Right ventricle myocardium (tissue), 1 donor: Measurements from ENCODE around the genes NPIPB4 and PALB2.

DNA sequence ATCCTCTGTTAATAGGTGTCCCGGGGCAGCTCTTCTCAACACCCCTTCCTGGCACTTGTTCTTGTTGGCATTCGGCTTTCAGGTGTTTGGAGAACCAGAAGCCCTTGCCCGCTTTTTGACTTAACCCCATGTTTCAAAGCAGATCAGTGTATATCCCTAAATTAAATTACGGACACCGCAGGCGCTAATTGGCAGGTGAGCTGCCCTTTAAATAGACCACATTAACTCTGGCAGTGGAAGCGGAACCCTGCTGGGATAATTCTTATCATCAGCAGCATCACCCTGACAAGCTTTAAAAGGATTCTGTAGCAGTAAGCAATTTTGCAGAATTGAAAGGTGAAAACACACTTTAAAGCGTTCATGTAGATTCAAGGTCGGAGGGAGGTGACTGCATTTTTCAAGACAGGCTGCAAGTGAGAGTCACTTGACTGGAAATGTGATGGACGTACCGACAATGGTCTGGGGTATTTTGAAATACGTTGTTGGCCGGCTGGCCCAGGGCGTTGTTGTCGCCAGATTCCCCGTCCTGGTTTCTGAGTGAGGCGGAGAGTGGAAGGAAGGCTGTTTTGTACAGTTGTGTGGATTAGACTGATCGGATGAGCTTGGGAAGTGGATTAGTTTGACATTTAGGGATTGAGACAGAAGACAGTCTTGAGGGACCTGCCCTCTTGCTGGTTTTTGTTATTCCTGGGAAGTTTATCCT lies 94.2 kb upstream of the CRYM start:
- PRO-cap, 2 experiments, result no peak in any of the 2 experiments

GRCh38 chr16:21404621-21405047 lies 126.5 kb upstream of the CRYM start:
- PRO-cap, 2 experiments, result no peak in any of the 2 experiments

- PRO-cap, 2 experiments, result no peak in any of the 2 experiments
Measured at GRCh38 chr16:21636847-21637338, 15.5 kb downstream of the IGSF6 start.

DNA sequence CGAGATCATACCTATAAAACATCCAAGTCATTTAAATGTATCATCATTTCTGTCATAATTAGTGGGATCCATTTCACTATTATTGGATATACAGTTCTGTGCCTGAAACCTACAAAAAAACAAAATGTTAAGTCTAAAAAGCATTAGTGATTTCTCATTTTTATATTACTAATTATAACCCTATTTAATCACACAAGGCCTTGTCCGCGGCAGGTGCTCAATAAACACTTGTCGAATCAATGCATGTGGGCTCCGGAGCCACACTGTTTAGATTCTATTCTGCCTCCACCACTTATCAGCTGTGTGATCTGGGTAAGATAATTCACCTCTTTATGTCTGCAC lies at the start of gene NPIPB4:
Gene NPIPB4, minus strand, starts transcription at position 109 of the 342 bp plus-strand sequence.
- PRO-cap, 2 experiments, result no peak in any of the 2 experiments

- PRO-cap, 2 experiments, result peak in 2 of 2 experiments; most common minus-strand start chr16:21953005 (in 2)
Measured at GRCh38 chr16:21952771-21953168, 391 bp upstream of the UQCRC2 start.

DNA sequence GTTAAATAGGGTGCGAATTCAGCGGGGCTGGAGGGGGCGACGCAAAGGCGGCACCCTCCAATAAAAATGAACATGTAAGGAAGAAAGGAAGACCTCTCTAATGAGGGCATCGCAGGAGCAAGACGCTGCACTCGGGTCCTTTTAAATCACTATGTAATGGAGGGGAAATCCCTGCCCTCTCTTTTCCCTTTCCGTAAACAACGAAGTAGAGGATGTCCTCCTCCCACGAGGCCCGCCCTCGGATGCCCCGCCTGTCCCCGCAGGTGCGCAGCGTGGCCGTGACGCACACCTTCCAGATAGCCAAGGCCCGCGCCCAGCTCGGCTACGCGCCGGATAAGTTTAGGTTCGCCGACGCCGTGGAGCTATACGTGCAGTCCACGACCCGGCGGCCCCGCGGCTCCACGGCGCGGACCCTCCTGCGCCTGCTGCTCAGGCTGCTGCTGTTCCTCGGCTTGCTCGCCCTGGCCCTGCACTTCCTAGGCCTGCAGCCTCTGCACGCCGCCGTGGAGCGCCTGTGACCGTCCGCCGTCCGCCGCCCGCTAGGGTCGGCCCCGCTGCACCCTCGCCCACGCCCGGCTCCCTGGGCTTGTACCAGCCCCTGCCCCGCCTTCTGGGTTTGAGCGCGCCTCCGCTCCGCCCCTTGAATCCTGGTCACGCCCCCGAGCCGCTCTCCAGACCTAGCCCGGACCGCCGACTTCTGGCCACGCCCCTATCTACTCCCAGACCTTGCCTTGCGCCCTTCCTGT lies 16.0 kb upstream of the EEF2K start:
- PRO-cap, 2 experiments, result peak in 2 of 2 experiments; most common plus-strand start position 295 of the sequence (in 1); most common minus-strand start position 553 of the sequence (in 2)

DNA sequence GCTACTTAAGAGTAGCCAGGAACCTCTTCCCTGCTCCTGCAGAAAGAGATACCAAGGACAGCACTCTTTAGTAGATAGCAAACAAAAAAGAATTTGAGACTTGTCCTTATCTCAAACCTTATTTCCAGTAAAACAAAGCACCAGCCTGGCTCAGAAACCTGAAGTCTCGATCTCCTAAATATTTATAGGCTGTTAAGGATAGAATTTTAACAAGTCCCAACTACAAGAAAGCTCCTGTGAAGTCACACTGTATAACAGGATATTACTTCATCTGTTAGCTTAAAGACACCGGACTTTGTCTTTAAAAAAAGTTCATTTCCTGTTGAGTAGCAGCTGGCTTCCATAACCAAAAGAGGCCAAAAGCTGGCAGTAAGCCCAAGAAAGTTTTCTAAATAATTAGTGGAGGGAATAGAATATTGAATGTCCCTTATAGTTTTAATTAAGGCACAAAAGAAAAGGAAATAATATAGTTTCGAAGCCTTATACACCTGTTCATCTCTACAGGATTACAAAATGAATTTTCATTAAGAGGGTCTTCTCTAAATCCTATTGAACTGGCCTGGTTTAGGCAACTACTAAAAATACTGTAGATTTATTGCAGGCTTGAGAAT lies 4.9 kb downstream of the CDR2 start:
- PRO-cap, 2 experiments, result no peak in any of the 2 experiments

- PRO-cap, 2 experiments, result no peak in any of the 2 experiments
Measured at GRCh38 chr16:22424267-22425441, 50.2 kb upstream of the CDR2 start.

- PRO-cap, 2 experiments, result no peak in any of the 2 experiments
Measured at GRCh38 chr16:22782230-22782962, 31.6 kb upstream of the HS3ST2 start.

DNA sequence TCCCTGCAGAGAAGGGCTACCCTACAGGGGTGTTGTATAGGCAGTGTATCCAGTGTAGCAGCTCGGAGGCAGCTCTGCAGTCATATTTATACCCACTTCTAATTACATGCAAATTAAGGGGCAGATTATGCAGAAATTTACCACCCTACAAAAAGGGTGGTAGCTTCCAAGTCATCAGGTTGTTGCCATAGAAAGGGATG lies 98.5 kb downstream of the HS3ST2 start:
- PRO-cap, 2 experiments, result no peak in any of the 2 experiments

DNA sequence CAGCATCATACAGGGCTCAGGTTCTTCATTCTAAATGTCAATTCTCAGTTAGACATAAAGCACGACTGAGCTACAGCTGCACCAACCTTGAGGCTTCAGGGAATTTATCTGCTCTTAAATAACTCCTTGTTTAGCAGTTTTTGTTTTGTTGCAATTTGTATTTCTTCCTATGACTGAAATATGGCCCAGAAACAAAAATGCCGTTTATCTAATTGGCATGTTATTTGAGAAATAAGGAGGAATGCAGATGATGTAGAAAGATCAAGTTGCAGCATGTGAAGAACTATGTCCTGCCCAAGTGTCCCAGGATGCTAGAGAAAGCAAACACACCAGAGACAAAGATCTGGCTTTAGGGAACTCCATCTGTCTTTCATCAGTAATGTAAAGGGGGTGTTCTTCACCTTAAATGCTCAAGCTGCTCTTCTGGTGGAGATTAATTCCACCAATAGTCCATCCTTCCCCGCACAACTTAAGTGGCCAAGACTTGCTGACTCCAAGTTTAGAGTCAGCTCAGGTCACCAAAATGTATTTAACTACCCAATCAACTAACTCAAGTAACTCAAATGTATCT lies 29.7 kb downstream of the USP31 start:
- PRO-cap, 2 experiments, result no peak in any of the 2 experiments

- PRO-cap, 2 experiments, result no peak in any of the 2 experiments
Measured at GRCh38 chr16:23131762-23132297, 17.4 kb downstream of the USP31 start.

GRCh38 chr16:23456445-23456736 lies 3.4 kb upstream of the COG7 start:
- PRO-cap, 2 experiments, result no peak in any of the 2 experiments

DNA sequence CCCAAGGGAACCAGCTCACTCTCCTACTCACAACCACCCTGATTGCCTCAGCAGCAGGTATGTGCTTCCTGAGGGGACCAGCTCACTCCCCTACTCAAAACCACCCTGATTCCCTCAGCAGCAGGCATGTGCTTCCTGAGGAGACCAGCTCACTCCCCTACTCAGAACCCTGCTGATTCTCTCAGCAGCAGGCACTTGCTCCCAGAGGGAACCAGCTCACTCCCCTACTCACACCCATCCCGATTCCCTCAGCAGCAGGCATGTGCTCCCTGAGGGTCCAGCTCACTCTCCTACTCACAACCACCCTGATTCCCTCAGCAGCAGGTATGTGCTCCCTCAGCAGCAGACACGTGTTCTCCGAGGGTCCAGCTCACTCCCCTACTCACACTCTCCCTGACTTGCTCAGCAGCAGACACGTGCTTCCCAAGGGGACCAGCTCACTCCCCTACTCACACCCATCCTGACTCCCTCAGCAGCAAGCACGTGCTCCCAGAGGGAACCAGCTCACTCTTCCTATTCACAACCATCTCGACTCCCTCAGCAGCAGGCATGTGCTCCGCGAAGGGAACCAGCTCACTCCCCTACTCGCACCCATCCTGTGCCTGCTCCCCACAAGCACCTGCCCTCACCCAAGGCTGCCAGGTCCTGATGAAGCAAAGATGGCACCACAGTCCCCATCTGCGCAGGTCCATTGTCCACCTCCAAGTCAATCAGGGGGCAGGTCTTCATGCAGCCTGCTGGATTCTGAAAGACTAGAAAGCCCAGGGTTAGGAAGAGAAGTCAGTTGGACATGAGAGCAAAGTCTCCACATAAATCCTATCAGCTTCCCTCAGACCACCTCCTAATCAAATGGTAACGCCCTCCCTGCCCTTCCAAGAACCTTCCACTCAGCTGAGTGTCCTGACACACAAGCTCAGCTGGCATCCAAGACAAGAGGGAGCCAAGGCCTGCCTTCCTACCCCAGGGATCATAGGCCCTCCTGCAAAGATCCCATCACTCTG lies 26.4 kb upstream of the COG7 start:
- PRO-cap, 2 experiments, result no peak in any of the 2 experiments

- PRO-cap, 2 experiments, result no peak in any of the 2 experiments
Measured at GRCh38 chr16:23486353-23487035, 23.8 kb downstream of the GGA2 start.

- PRO-cap, 2 experiments, result no peak in any of the 2 experiments
Measured at GRCh38 chr16:23508509-23509567, 1.5 kb downstream of the GGA2 start.

DNA sequence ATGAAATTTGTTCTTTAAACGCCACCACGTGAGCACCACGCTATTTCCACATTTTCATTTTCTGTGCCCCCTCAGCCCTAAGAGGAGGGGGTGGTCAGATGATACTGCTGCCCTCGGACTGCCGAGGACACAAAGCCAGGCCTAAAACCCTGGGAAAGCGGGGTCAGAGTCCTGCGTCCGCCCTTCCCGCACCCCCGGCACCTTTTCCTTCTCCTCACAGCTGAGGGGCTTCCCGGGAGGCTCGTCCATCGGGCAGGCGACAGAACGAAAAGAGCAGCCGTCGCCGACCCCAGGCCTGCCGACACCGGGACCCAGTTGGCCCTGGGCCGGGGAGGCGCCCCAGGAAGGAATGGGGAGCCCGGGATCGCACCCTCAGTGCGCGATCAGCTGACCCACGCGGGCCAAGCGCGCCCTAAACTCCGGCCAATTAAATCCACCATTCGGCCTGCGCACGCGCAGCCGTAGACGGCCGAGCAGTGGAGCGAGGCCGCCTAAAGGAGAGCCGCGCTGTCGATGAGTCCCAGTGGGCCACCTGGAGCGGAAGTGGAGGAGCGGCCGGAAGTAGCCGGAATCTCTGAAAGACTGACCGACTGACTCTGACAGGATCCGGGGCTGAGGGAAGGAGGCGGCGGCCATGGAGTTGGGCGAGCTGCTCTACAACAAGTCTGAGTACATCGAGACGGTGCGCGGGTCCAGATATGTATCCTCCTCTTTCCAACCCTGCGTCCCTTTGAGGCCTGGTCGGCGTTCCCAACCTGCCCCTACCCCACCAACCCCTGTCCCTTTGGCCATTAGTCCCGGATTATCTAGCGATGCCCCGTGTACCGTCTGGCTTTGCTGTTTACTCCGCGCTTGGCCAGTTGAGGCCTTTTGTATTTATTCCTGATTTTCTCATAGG lies at the start of gene PALB2:
Gene PALB2, minus strand, starts transcription at position 402 of the 898 bp plus-strand sequence.
- PRO-cap, 2 experiments, result peak in 2 of 2 experiments; most common plus-strand start position 605 of the sequence (in 2); most common minus-strand start position 377 of the sequence (in 2)

DNA sequence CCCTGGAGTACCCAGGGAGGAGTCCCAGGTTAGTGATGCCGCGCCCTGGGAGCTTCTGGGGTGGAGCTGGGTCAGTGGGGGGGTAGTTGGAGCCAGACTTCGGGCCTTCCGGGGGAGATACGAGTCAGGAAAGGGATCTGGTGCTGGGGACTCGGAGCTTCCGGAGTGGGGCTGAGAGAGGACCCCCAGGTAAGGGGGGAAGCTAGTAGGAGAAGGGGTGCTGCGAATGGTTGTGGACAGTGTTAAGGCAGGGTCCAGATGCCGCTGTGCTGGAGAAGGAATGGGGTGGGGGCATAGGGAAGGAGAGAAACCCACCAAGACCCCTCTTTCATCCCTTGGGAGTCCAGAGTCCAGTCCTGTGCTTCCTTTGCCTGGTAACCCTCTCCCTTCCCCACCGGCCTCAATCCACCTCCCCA lies 957 bp downstream of the PLK1 start:
- PRO-cap, 2 experiments, result no peak in any of the 2 experiments

GRCh38 chr16:23700468-23700886 lies 12.5 kb downstream of the ERN2 start:
- PRO-cap, 2 experiments, result no peak in any of the 2 experiments

GRCh38 chr16:23852613-23852977 lies 16.8 kb downstream of the PRKCB start:
- PRO-cap, 2 experiments, result no peak in any of the 2 experiments